Epidermal melanocyte (primary cell): ENCODE measurements around a stretch of chr9.

DNA sequence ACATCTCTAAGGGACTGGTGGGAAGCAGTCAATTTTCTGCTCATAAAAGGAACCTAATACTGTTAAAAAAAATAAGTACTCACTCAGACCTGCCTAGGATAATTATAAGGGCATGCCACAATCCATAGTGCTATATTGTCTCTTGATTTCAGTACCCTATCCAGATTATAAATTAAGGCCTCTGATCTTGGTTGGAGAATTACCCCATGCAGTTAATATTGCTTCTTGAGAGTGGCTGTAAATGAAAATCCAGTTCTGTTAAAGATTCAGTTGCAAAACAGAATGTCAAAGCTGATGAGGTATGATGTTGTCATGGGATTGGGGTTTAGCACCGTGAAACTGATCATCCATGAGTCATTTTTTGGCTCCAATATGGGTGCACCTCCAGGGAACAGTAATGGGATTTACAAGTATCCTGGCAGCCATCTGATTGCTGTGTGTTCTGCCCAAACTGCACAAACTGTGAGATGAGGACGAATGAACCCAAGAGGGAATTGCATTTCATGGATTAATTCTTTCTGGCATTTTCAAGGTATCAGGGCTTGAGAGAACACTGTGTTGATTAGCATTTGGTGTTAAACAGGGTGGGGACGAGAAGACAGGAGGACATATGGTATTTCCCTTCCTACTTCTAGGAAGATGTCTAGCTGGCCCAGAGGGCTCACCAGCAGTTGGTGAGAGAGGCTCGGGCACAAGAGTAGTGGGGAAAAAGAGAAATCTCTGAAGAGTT is 214.8 kb downstream of the GAS1 start:
- RRBS, result no CpG with 5 or more reads among the region's 4 CpGs

- RRBS, result no CpG with 5 or more reads among the region's 8 CpGs
Measured at GRCh38 chr9:86733808-86734433, 213.4 kb downstream of the GAS1 start.

GRCh38 chr9:86893718-86894236 is 53.5 kb downstream of the GAS1 start:
- RRBS, result no CpG with 5 or more reads among the region's 5 CpGs

DNA sequence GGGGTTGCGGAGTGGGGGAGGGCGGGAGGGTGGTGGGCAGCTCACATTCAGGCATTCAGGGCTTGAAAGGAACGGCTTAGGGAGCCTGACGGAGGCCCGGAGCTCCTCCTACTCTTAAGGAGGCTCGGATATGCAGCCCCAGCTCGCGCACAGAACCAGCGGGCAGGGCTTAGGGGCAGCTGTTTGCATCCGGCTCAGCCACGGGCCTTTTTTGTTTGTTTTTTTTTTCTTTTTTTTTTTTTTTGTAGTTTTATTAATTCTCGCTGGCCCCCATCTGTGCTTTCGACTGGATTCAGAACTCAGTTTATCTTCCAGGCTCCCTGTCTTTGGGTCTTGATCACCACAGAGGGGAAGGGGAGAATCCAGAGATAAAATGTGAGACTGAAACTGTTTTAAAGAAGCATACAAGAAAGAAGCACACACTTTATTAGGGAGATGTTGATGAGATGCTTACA is 520 bp upstream of the GAS1 start:
- RRBS, result 2% methylated on average over 4 of the region's 13 CpGs

- RRBS, result no CpG with 5 or more reads among the region's 4 CpGs
Measured at GRCh38 chr9:87194413-87194881, 247.1 kb upstream of the GAS1 start.

GRCh38 chr9:87502206-87503096 is 4.8 kb downstream of the DAPK1 start:
- RRBS, result no CpG with 5 or more reads among the region's 7 CpGs

- RRBS, result no CpG with 5 or more reads among the region's 9 CpGs
Measured at GRCh38 chr9:87556857-87557435, 59.3 kb downstream of the DAPK1 start.

- RRBS, result no CpG with 5 or more reads among the region's 7 CpGs
Measured at GRCh38 chr9:87564684-87565322, 67.1 kb downstream of the DAPK1 start.

DNA sequence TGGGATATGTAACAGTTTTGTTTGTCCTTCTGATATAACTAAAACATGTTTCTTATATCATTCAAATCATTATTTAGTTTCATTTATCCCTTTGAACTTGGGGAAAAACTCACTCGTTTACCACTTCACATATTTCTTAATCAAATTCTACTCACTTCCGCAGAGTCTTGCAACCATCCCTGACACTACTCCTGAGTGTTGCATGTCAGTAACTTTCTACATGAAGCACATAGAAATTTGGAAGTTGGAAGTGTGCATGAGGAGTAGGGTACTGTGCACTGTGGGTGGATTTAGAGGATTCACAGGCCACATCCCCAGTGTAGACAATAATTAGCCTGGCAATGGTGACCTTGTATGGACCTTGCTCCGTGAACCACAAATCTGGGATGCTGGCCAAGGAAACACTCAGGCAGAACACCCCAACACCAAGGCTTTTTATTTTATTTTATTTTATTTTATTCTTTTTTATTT is 25.4 kb downstream of the CTSL start:
- RRBS, result no CpG with 5 or more reads among the region's 3 CpGs

DNA sequence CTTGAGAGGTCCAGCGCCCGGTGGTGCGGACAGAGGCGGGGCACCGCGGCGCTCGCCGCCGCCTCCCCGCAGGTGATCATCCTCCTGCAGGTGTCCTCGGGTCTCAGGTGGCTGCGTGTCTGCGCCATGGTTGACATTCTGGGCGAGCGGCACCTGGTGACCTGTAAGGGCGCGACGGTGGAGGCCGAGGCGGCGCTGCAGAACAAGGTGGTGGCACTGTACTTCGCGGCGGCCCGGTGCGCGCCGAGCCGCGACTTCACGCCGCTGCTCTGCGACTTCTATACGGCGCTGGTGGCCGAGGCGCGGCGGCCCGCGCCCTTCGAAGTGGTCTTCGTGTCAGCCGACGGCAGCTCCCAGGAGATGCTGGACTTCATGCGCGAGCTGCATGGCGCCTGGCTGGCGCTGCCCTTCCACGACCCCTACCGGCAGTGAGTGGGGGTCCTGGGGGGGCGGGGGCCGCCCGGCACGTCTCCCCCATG is 370 bp downstream of the NXNL2 start:
- RRBS, result 6% methylated on average over 5 of the region's 56 CpGs

- RRBS, result no CpG with 5 or more reads among the region's 4 CpGs
Measured at GRCh38 chr9:88805219-88805638, 186.0 kb upstream of the S1PR3 start.

DNA sequence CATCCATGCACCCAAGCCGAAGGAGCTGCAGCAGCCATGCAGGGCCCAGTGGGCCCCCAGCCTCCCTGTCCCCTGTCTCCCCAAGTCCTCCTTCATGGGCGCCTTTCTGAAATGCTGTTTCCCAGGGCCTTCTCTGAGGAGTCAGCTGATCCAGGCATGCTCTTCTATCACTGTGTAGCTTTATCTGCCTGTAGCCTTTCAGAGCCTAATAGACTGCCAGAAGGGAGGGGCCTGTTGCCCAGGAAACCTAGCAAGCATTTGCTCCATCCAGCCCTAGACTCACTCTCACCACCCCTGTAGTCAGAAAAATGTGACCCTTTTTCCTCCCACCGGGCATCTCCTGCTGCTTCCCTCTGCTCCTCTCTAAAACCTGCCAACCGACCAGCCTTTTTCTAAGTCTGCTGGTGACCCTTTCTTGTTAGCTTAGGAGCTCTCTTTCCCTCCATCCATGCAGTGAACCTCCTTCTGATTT is 47.6 kb upstream of the SHC3 start:
- RRBS, result no CpG with 5 or more reads among the region's 4 CpGs

- RRBS, result no CpG with 5 or more reads among the region's 14 CpGs
Measured at GRCh38 chr9:89282922-89283497, 28.0 kb upstream of the CKS2 start.

GRCh38 chr9:89337115-89337784 is 18.9 kb downstream of the SECISBP2 start:
- RRBS, result no CpG with 5 or more reads among the region's 4 CpGs

GRCh38 chr9:89367851-89368179 is 49.5 kb downstream of the SECISBP2 start:
- RRBS, result no CpG with 5 or more reads among the region's 6 CpGs

DNA sequence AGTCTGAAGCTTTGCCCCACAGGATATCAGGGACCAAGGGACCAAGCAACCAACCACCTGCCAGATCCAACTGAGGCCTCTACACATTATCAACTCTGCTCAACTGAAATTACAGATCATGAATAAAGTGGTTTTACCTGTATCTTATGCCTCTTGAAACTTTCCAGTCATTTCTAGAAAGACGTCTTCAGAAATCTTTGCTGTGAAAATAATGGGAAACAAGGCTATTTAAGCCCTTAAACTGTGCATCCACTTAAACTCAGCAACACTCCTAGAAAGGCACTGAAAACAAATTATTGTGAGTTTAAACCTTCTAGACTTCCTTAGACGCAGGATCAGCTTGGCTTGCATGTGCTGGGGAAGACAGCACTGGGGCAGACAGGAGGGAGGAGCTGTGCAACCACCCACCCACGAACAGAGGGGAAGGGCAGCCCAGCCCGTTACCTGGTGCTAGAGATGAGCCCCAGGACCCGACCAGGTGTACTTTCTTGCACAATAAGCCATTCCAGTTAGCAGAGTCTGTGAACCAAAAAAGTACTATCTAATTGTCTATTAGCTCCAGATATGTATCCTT is 79.9 kb downstream of the SEMA4D start:
- RRBS, result no CpG with 5 or more reads among the region's 5 CpGs

DNA sequence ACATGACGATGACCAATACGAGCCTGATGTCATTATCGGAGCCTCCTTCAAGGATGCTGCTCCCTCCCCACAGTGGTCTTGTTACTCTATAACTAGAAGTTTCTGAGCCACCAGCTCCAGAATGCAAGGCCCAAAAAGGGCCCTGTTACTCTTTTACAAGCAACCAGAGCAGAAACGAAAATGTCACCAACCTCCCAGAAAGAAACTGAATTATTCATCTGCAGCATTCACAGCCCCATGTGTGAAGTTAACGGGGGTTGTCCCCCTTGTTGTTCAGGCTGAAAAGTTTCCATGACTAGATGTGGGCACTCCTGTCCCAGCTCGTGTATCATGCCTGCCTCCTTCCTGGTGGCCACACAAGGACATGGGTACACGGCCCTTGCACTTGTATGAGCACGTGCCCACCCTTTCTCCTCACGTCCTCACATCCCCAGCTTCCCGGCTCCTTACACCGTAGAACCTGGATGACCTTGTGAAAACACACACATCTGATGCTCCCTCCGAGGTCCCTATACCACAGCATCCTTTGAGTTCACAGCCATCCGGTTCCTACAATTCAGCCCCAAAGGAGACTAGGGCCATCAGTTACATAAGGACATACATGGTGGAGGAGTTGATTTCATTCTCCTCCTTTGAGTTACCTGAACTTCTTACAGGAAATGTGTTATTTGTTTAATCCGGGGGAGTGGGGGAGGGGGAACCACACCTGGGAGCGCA is 30.9 kb downstream of the SEMA4D start:
- RRBS, result 81% methylated on average over 3 of the region's 15 CpGs

- RRBS, result no CpG with 5 or more reads among the region's 9 CpGs
Measured at GRCh38 chr9:89499058-89499619, 1.2 kb upstream of the SEMA4D start.

- RRBS, result no CpG with 5 or more reads among the region's 16 CpGs
Measured at GRCh38 chr9:89624037-89624675, 19.3 kb downstream of the GADD45G start.

DNA sequence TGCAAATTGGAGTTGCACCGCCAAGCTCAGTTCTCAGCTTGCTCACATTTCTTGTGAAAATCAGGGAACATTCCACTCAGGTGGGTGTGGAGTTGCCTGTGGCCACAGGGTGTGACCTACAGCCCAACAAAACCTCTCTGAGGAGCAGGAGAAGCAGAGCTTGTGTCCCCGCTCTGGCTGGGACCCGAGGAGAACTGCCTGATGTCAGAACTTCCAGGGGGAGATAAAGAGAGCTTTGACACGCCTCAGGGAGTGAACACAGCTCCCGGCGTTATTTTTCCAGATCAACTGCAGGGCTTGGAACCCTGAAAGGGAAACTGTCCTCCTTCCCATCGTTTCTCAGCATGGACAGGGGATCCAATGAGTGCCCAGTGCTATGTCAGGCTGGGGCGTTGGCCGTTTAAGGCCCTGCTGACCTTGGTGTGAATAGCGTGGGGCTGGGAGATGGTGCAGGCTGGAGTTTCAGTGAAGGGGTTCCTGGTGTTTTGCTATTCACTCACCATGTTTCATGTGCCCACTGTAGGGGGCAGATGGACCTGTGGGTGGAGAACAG is 21.9 kb downstream of the GADD45G start:
- RRBS, result no CpG with 5 or more reads among the region's 10 CpGs